ENCODE results near the gene NANS.

DNA sequence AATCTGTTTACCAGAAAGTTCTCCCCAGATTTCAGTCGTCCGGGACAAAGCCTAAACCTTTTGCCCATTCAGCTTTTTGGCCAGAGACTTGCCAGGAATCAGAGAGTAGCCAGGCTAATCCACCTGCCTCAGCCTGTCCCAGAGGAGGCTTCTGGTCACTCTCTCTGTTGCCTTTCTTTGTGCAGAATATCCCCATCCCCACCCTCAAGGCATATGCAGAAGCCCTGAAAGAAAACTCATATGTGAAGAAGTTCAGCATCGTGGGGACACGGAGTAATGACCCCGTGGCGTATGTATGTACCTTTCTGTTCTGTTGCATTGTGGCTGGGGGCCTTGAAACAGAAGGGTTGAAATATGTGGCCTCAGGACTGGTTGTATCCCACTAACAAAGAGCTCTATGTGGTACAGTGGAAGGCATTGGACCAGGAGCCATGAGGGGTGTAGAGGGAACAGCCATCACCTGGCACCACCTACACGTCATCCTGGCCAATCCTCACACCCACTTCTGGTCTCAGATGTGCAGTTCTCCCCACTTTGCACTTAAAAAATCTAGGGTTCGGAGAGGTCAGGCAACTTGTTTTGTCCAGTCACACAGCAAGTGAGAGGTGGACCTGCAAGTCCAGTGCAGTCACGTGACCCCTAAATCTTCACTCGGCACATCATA is 64.3 kb downstream of the TMOD1 start:
- PRO-cap, result no peak

- PRO-cap, result no peak
Measured at GRCh38 chr9:97601127-97601837, 31.9 kb downstream of the TSTD2 start.

GRCh38 chr9:97605655-97606869 is 27.1 kb downstream of the TSTD2 start:
- PRO-cap, result no peak

DNA sequence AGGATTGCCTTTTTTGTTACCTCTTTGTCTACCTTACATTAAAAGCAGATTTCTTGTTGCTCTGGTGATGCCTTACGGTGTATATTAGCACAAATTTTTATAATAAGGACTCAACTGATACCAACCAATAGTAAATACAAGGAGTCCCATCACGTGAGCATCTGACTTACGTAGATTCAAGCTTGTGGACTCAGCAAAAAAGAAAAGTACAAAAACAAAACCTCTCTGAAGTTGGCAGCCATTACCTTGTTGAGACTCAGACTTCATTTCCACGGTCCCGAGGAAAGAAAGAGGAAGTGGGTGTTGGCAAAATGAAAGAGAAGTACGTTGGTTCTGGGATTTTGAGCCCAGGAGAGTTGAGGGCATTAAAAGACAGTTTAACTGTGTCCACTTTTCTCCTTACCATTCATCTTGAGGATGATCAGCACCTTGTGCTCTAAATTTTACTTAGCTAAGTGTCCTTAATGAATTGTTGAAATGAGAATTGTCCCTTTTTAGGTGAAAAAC is 26.7 kb downstream of the NCBP1 start:
- PRO-cap, result no peak

- PRO-cap, result no peak
Measured at GRCh38 chr9:97666553-97667483, 30.3 kb downstream of the XPA start.

DNA sequence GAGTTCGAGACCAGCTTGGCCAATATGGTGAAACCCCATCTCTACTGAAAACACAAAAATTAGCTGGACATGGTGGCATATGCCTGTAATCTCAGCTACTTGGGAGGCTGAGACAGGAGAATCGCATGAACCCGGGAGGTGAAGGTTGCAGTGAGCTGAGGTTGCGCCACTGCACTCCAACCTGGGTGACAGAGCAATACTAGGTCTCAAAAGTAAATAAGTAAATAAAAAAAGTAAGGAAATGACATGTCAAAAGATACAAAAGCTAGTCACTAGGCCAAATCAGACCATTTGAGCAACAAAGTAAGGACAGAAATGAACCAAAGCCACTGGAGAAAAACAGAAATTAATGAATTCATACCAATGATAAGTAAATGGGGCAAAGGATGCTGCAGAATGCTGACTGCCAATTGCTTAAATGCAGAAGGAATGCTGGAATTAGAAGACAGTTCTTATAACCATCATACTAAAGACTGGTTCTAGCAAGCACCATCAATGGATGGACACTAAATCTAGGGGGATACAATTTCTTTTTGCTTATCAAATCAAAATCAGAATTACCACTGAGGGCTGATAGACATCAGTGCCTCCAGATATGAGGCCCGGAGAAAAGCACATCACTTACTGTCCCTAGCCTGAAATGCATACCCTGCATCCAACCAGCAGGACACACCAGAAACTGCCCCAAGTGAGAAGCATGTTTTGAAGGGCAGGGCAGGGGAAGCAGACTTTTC is 18.8 kb downstream of the XPA start:
- PRO-cap, result no peak

DNA sequence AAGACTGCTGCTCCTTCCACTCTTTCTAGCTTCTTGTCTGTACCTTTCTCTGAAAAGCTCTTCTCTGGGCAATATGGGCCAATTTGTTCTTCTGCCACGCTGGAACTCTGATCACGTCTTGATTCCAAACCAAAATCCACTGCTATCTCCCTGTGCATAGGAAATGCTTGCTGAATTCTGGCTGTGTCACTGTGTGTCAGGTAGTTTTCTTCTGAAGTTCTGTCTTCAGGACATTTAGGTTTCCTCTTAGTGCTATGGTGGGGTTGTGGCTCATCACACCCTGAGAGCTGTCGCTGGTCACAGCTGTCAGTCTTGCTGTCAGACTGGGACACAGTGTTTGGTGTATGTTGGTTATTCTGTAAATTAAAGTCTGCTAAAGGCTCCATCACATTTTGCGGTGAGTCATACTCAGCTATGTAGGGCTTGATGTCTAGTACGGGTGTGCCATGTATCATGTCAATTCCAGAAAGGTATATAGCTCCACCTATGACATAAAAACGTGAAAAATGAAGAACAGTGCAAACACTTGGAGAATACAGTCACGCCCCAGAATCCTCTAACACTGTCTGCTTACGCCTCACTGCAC is 12.1 kb downstream of the TRMO start:
- PRO-cap, result no peak

GRCh38 chr9:97994082-97994833 is 11.1 kb downstream of the ANP32B start:
- PRO-cap, result no peak

DNA sequence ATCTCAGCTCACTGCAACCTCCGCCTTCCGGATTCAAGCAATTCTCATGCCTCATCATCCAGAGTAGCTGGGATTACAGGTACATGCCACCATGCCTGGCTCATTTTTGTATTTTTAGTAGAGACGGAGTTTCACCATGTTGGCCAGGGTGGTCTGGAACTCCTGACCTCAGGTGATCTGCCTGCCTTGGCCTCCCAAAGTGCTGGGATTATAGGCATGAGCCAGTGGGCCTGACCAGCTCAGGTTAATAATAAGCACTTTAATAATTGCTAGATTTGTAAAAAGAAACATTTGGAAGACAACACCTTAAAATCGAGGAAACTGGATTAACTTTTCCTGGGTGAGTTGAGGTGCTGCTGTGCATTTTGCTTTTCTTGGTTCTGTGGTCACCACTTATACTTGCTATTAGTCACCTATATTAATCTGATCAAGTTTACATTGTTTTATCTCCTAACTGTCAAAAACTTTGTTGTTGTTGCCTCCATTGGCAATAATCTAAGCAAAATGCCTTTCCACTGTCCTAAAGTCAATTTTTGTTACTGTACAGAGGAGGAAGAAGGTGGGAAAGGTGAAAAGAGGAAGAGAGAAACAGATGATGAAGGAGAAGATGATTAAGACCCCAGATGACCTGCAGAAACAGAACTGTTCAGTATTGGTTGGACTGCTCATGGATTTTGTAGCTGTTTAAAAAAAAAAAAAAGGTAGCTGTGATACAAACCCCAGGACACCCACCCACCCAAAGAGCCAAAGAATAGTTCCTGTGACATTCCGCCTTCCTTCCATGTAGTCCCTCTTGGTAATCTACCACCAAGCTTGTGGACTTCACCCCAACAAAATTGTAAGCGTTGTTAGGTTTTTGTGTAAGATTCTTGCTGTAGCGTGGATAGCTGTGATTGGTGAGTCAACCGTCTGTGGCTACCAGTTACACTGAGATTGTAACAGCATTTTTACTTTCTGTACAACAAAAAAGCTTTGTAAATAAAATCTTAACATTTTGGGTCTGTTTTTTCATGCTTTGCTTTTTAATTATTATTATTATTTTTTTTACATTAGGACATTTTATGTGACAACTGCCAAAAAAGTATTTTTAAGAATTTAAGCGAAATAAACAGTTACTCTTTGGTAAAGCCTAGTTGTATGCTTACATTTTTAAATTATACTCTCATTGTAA is 32.1 kb downstream of the ANP32B start:
- PRO-cap, result no peak

DNA sequence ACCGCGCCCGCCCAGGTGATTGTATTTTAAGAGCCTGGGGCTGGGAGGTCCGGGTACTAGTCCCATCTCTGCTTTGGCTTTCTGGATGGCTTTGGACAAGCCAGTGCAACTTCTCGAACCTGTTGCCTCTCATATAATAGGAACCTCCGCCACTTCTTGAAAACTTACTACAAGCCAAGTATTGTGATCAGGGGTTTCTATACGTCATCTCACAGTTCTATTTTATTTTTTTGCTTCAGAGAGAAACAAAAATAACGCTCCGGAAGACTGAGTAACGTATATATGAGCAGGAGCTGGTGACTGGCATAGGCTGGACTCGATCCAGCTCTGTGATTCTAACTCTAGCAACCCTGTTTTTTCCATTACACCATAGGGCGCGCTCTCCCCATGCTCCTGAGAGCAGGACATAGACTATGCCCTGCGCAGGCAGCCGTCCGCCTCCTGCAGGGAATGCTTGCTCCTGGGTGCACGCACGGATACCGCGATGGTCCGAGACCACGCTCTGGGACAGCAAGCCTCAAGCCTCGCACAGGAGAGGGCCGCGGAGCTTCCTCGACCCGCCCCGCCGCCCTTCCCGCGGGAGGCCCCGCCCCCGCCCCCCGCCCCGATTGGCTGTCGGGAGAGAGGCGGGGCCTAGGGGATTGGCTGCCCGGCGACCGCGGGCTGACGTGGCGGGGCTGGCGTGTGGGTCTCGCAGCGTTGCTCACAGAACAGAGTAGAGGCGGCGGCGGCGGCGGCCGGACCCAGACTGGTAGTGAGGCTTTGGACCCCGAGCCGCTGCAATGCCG is at the start of gene NANS:
Gene NANS (plus strand): TSS at position 706 of the 788 bp plus-strand sequence.
- PRO-cap, result unidirectional peak, plus-strand start at position 718 of the sequence

- PRO-cap, result no peak
Measured at GRCh38 chr9:98085946-98087154, 29.8 kb downstream of the NANS start.

GRCh38 chr9:98176567-98177002 is 15.9 kb downstream of the CORO2A start:
- PRO-cap, result no peak

DNA sequence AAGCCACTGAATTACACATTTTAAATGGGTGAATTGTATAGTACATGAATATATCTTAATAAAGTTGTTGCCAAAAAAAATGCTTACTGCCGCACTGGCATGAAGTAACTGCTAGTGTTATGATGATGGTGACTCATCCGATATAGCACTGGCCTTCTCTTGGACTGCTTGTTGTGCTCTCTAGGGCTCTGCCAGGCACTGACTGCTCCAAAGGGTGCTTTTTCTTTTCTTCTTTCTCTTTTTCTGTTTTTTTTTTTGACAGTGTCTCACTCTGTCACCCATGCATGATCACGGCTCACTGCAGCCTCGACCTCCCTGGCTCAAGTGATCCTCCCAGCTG is 23.4 kb downstream of the TBC1D2 start:
- PRO-cap, result no peak

DNA sequence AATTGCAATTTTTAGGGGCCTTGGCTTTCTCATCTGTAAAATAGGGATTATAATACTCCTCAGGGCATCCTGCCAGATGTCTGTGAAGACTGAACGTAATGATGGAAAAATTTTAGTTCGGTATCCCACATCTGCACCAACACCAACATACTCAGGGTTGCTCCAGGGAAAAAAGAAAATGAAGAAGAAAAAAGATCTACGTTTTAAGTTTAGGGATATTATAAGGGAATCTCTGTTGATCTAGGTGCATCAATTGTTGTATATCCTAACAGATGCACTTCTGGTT is 8.1 kb upstream of the TBC1D2 start:
- PRO-cap, result no peak

DNA sequence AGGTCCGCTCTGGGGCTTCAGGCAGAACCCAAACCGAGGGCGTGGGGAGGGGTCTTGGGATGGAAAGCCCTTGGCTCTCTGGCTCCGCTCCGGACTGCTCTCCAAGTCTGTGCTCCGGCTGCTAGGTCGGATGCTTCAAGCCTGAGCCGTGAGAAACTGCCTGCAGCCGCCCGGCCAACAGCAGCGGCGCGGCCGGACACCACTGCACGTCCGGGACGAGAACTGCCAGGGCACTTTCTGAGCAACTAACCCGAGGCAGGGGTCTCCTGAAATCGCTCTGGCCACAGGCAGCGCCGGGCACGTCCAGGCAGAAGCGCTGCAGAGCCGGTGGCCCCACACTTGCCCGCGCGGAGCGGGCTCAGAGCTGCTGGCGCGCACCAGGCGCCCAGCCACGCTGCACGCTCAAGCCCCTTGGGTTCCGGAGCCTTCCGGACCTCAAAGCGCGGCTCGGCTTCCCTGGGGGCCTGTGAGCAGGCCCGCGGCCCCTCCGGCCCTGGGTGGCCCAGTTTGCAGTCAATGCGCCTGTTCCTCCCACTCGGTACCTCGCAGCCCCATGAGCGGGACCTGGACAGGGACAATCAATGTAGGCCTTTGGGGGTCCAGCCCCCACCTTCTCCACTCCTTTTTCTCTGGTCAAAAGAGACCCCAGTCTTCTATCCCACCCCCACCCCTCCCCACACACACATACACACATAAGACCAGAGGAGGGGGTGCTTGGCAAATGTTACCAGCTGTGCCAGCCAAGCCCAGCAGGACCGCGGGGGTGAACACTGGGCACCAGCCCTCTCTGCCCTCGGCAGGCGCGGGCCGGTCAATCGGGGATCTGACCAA is 1.0 kb downstream of the GABBR2 start:
- PRO-cap, result no peak

DNA sequence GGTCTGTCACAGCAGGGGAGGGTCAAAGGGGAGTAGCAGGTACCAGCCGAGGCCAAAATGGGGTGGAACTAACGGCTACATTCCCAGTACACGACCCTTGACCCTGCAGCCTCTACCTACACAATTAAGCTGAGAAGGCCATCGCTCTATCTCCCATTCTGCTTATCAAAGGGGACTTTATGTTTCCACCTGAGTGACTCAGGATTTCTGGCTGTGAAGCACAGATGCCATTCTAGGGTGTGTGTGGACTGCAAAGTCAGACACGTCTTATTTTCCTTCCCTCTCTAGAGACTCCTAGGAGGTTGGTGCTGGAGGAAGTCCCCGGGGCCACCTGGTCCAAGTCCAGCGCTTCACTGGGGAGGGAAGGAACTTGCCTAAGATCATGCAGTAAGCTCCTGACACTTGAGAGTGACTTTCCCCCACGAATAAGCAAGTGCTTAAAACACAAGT is 14.4 kb downstream of the ANKS6 start:
- PRO-cap, result no peak

DNA sequence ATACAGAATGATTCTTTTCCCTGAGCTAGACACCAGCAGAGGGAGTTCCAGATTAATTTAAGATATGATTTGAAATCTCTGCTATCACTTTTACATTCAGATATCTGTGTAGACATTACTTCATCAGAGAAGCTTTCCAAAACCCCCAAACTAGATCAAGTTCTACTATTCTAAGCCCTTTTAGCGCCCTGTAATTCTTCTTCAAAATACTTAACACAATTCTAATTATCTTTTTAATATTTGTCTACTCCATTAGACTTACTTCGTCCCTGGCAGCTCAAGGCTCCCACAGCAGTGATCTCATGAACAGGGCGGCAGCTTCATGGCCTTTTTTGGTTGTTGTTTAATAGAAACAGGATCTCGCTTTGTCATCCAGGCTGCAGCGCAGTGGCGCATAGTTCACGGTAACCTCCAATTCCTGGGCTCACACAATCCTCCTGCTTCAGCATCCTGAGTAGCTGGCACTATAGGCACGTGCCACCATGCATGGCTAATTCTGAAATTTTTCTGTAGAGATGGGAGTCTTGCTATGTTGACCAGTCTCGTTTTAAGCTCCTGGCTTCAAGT is 878 bp upstream of the GALNT12 start:
- PRO-cap, result no peak

GRCh38 chr9:98864289-98864690 is 56.8 kb downstream of the GALNT12 start:
- PRO-cap, result no peak

GRCh38 chr9:98882242-98882744 is 61.4 kb upstream of the COL15A1 start:
- PRO-cap, result no peak

DNA sequence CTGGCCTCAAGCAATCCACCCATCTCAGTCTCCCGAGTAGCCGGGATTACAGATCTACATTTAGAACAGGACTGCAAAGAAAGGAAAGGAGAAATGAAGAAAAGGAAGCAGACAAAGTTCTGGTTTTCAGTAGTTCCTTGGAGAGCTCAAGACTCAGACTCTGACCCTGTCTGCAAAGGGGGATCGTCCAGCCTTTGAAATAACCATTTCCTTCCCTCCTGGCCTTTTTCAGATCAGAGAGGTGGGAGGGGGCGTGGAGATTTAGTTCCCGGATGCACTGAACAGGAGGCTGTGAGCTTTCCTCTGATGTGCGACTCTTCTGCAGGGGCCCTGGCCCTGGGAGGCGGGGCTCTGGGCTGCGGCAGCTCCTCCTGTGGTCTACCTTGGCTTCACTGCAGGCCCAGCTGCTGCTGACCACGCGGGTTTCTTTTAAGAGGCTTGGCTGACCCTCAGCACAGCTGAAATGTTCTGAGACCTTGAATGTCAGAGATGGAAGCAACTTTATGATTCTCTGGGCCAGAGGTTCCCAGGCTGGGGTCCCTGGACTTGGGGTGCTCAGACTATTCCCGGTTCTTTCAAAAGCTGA is 27.1 kb upstream of the COL15A1 start:
- PRO-cap, result no peak

Measured in neutrophil (primary cell).